Hair follicular keratinocyte (primary cell): ENCODE results near the genes ASB17, AK5 and ADGRL4.

- RAMPAGE, long total RNA, result no peak
Observed at GRCh38 chr1:74730104-74730501, 2.7 kb downstream of the CRYZ start.

DNA sequence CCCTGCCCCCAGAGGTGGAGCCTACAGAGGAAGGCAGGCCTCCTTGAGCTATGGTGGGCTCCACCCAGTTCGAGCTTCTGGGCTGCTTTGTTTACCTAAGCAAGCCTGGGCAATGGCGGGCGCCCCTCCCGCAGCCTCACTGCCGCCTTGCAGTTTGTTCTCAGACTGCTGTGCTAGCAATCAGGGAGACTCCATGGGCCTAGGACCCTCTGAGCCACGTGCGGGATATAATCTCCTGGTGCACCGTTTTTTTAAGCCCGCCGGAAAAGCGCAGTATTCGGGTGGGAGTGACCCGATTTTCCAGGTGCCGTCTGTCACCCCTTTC, 21.9 kb upstream of the LHX8 start:
- RAMPAGE, long total RNA, result no peak

DNA sequence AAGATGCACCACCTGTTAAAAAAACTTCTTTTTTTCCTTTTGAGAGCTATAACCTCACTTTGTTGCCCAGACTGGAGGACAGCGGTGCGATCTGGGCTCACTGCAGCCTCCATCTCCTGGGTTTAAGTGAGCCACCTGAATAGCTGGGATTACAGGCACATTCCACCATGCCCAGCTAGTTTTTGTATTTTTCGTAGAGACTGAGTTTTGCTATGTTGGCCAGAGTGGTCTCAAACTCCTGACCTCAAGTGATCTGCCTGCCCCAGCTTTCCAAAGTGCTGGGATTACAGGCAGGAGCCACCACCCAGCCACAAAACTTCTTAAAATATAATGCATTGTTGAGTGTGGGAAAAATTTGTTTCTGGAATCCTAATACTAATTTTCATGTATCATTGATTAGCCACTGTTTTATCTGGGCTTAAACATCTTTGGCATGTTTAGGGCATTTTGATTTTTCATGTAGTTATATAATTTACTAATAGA, 2.3 kb downstream of the RABGGTB start:
- RAMPAGE, long total RNA, result no peak

- RAMPAGE, long total RNA, result no peak
Observed at GRCh38 chr1:75932279-75932600, at the start of gene ASB17. ASB17 (minus strand) TSS chr1:75932404.

GRCh38 chr1:76501074-76502184, 365.9 kb upstream of the ST6GALNAC5 start:
- RAMPAGE, long total RNA, result no peak

DNA sequence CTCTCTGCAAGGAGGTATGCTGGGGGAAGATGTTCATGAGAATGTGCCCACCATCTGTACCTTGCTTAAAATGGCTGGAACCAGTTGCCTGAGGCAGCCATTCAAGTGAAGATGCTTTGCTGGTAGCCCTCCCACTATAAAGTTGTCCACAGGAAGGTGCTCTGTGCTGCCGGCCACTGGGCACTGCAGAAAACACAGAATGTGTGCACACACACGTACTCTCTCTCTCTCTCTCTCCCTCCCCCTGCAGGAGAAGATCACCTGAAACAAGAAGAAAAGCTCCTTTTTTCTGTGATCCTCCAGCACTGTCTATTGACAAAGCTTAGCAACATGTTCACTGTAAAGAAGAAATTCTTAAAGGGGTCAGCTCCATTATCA, 134.8 kb downstream of the PIGK start:
- RAMPAGE, long total RNA, result no peak

GRCh38 chr1:77128962-77129181, 90.4 kb downstream of the PIGK start:
- RAMPAGE, long total RNA, result no peak

DNA sequence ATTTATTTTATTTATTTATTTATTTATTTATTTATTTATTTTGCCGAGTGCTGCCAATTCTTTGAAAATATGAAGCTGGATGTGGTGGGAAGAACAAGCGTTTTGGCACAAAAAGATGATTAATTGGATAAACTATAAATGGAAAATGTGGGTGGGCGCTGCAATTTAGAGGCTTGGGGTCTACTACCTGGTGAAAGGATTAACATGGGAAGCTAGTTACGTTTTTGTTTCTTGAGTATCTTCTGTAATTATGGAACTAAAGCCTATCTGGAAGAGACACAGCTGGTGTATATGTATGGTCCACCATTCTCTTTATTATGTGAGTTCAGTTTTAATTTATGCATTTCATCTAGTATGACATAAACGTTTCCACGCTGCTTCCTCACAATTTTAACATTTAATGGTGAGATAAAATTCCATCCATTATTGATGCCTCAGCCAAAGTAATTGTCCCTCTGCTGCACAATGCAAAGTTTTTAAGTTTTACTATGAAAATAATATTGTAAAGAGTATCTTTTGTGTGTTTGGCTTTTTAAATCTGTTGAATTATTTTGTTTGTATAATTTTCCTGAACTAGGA, 573 bp upstream of the PIGK start:
- RAMPAGE, long total RNA, result no peak

GRCh38 chr1:77281672-77282288, at the start of gene AK5:
AK5 (plus strand) TSS chr1:77282019.
- RAMPAGE, long total RNA, result no peak

DNA sequence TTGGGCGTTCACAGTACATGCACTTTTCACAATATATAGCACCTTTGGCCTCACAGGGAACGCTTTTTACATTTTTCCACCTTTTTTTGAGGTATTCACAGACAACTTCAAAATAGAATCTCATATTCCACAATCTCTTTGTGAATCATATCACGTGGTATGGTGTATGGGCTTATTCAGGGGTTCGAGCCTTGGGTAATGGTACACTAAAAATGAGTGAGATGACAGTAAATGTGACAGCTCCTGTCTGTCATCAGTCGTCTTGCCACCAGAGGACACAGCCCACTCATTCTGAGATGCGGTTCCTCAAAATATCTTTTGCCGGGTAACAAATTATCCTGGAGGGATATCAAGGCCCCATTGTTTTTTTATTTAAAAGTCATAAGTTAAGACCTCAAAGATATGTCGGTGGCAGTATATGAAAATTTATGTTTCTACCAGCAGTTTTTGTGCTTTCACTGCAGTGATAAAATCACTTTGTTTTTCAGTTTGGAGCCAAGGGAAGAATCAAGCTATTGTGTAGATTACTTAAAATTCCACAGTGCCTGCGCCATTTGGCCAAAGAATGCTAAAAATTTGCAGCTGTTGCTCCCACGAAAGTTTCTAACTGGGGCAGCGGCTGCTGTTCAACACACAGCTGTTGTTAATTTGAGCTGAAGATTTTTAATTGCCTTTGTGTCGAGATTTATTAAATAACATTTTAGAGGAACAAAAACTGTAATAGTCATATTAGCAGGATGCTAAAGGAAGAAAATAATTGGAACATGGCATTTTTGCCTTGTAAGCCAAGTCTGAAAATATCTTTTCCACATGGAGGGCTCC, 168.2 kb downstream of the ZZZ3 start:
- RAMPAGE, long total RNA, result no peak

GRCh38 chr1:77796418-77796845, 17.0 kb downstream of the MIGA1 start:
- RAMPAGE, long total RNA, result no peak

- RAMPAGE, long total RNA, result no peak
Observed at GRCh38 chr1:77940836-77941716, 37.8 kb downstream of the FUBP1 start.

DNA sequence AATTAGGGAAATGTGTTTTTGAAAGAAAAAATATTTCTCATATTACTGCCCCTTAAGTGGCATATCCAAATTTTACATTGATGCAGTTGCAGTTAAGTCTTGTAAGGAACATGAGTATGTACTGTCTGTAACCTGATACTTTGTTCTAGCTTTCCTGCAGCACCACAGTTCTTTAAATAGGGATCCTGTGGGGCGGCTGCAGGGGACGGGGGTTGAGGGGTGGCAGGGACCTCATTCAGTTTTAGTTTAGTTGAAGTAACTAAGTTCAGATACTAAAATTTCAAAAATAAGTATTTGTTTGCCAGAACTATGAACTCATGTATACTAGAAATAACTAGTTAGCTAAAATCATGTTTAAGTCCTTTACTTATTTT, 768 bp upstream of the DNAJB4 start:
- RAMPAGE, long total RNA, result no peak

GRCh38 chr1:78096896-78097136, 51.0 kb downstream of the GIPC2 start:
- RAMPAGE, long total RNA, result no peak

GRCh38 chr1:78121672-78122479, 76.1 kb downstream of the GIPC2 start:
- RAMPAGE, long total RNA, result no peak

- RAMPAGE, long total RNA, result no peak
Observed at GRCh38 chr1:78643797-78644186, 5.8 kb upstream of the IFI44 start.

GRCh38 chr1:79006498-79007013, at the start of gene ADGRL4:
ADGRL4 (minus strand) TSS chr1:79006730.
- RAMPAGE, long total RNA, result no peak

DNA sequence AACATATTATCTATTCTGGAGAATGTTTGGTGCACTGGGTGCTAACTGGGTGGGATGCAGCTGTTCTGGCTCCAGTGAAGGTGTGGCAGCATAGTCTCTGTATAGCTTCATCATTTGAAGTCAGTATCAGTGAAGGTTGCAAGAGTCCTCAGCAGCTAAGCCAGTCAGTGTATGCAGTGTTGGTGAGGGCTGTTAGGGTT, 698.7 kb upstream of the ADGRL4 start:
- RAMPAGE, long total RNA, result no peak

- RAMPAGE, long total RNA, result no peak
Observed at GRCh38 chr1:81312255-81312495, 488.6 kb upstream of the ADGRL2 start.

DNA sequence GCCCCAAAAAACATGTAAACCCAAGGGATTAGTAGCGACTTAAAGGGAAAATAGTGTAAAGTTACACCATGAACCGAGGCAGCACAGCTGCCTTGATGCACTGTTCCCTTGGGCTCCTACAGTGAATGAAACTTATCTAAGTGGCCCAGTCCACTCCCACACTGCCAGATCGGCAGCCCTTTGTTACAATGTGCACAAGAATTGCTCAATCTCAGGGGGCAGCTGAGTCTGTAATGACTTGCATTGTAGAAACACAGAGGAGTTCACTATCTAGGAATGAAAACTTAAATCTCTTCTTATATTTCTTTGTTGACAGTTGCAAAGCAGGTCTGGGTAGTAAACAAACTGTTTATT, 120.7 kb upstream of the ADGRL2 start:
- RAMPAGE, long total RNA, result no peak